Ascending aorta (tissue), 1 donor: ENCODE measurements around a stretch of chr20.

DNA sequence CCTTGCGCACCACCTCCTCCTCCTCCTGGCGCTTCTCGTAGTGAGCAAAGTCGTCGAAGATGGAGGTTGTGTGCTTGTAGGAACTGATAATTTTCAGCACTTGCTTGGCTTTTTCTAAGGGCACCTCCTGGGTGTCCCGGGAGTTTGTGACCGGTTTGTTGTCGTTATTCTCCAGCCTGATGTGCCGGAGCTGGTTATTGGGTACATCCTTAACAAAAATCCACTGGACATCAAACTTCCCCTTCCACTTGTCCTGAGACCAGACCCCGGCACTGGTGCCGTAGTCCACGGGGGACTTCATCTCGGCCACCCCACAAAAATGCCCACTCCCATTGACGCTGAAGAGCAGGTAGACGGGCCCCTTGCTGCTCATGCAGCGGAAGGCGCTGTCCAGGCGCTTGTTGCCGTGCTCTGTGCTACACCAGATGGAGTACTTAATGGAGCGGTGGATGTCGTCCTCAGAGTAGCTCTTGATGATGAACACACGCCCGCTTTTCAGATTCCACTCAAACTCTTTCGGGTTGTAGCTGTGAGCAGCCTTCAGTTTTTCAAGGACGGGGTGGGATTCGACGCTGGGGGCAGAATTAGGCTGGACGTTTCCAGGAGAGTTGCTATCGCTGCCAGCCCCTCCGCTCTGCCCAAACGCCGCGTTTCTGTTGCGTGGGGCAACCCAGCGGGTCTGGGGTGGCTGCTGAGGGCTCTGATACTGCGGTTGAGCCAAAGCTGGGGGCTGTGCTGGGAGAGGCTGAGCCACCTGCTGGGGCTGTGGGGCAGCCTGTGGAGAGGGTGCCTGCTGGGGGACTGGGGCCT lies 13.4 kb downstream of the YTHDF1 start:
- PRO-cap = no peak

GRCh38 chr20:63238411-63239261 lies 2.9 kb downstream of the BIRC7 start:
- PRO-cap = no peak

- PRO-cap = no peak
These were observed 977 bp downstream of the NKAIN4 start for GRCh38 chr20:63252920-63254052.

DNA sequence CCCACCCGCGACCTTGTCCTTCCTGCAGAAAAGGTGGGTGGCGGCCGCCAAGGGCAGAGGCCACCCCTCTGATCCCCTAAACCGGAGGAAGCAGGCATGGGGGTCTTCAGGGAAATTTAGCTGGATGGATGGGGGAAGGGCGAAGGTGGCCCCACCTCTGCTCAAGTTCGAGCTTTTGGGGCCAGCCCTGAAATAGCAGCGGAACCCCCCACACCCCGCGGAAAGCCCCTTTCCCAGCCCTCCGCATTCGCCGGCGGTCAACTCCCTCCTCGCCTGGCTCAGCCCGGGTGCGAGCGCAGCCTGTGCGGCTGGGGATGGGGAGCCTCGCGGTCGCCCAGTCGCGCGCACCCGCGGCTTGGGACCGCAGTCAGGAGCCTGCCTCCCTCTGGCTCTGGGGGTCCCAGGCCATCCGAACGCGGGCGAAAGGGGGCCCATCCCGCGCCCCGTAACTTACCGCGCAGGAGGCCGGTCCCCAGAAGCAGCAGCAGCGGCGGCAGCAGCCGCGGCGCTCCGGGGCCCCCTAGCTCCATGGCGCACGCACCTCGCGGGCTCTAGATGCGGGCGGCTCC lies 429 bp downstream of the CHRNA4 start:
- PRO-cap = no peak

DNA sequence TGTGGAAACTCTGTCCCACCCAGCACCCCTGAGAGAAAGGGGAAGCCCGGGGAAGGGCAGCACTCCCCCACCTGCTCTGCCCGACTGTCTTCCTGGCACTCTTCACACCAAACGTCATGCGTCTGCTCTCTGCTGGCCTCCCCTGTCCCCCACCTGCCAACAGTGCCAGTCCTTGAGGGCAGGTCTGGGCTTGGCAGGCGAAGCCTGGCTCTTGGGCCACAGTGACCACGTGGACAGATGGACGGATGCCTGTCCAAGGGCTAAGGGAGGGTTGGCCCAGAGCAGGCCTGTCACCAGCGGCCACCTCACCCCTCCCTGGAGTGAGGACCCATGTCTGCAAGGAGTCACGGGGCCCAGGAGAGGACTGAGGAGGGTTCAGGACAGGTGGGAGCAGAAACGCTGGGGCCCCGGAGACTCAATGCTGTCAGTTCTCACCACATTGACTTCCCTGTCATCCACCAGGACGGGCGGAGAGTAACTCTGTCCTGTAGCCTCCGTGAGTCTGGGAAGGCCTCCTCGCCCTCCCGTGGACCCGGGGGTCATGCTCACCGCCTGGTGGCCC lies 4.1 kb upstream of the CHRNA4 start:
- PRO-cap = no peak

DNA sequence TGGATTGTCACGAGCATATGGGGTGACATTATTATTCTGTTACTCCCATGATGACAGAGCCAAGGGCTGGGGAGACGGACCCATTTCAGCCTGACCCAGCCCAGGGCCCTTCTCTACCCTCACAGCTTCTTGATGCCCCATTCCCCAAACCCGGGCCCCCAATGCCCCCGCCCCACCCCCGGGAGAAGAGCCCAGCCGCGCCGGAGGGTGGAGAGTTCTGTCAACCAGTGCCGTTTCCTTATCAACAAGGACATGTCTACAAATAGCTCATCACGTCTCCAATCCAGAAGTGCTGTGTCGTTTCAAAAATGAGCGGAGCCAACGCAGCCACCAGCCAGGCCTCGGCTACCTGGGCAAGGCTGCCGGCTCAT lies 9.6 kb upstream of the CHRNA4 start:
- PRO-cap = no peak

DNA sequence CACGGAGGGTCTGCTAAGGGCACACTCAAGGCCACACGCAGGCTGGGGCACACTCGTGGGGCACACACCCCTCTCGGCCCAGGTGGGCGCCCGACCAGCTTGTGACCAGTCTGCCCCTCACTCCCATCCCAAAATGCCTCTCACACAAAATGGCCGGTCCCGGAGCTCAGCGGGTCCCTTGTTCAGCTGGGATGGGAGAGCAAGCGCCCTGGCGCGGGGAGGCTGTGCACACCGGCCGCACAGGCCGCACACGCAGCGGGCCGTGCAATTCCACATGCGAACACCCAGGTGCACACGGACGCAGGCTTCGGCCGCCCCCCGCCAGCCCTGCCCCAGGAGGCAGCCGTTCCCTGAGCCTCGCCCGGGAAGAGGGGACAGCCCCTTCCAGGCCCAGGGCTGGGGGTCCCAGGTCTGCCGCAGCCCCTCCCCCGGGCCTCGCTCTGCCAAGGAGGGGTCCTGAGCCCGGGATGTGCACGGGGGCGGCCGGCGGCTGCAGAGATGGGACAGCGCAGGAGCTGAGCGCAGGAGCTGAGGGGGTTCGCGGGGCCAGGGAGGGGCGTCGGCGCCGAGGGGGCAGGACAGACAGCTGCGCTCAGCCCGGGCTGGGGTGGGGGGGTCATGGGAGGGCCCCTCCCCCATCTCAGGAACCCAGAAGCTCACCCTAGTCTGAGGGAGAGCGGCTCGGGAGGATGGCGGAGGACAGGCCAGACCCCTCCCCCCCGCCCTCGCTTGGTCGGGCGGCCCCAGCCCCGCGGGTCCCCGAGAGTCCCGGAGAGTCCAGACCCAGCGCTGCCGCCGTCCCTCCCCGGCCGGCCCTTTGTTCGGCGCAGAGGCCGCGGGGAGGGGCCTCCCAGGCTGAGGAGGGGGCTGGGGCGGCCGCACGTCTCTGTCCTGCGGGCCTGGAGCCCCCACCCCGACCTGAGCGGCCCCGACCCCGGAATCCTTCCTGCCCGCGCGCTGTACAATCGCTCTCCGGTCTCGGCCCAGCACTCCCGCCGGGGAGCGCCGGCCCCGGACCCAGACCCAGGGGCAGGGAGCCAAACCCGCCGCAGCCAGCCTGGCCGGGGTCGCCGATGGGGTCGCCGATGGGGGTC lies 1.1 kb downstream of the KCNQ2 start:
- PRO-cap = no peak

DNA sequence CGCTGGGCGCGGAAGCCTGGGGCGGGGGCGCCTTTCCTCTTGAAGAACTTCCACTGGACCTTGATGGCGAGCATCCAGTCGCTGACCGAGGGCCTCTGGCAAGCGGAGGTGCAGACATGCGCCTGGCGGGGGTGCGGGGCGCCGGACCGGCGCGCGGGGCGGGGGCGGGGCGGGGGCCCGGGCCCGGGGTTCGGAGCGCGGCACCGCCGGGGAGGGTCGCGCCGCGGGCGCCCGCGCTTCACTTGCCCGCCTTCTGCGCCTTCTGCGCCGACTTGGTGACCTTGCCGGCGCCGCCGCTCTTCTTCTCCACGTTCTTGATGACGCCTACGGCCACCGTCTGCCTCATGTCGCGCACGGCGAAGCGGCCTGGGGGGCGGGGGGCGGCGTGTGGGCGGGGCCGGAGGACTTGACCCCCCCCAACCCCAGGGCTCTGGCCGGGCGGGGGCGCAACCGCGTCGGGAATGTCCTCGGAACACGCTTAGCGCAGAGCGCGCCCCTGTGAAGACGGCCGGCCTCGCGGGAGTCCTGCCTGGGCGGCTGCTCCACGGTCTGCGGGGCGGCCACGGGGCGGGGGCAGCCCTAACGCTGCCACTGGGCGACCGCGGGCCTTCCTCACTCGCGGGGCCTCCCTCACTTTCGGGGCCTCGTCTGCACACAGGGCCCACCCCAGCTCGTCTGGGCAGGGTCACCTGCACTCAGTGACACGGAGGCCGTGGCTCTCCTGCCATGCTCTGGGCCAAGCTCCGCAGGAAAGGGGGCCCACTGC lies 10.6 kb downstream of the EEF1A2 start:
- PRO-cap = no peak

GRCh38 chr20:63527171-63527409 lies 6.5 kb downstream of the PPDPF start:
- PRO-cap = no peak

DNA sequence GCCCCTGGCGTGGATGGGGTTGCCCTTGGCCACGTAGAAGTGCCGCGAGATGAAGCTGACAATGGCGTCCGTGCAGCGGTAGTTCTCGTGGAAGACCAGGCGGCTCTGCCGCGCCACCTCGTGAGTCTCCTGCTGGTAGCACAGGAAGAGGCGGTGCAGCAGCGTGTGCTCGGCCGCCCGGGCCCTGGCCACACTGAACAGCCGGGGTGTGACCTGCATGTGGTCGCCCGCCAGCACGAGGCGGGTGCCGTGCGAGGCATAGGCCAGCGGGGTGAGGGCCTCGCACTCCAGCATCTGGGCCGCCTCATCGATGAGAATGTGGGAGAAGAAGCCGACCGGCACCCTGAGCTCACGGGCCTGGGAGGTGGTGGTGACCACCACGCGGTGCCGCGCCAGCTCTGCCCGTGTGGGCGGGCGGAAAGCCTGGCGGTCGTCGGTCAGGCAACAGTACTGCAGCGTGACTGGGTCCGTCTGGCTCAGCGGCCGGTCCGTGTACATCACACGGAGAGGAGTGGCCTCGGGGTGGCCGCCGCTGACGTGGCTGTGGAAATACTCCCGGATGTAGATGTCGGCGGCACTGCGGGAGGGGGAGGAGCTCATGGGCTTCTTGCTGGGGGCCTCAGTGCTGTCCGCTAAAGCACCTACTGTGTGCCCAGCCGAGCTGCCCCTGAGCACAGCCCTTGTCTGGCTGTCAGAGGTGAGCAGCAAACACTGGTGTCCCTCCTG lies 6.8 kb downstream of the HELZ2 start:
- PRO-cap = no peak

DNA sequence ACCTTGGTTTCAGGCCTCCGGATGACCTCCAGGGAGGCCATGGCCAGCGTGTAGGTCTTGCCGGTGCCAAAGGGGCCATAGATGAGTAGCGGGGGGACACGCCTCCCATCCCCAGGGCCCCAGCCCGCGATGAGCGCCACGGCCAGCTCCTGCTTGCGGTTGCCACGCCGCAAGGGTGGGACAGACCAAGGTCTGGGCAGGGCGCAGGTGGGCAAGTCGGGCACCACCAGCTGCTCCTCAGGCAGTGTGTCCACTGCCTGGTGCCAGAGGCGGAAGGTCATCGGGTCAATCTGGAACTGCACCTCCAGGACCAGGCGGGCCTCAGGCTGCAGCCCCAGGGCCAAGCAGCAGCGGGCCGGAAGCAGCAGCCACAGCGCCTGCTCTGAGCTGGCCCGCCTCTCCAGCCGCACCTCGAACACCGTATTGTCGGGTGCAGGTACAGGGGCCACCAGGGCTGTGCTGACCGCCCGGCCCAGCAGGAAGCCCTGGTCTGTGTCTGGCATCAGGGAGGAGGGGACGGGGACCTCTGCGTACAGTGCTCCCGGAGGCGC lies 5.6 kb downstream of the HELZ2 start:
- PRO-cap = no peak

DNA sequence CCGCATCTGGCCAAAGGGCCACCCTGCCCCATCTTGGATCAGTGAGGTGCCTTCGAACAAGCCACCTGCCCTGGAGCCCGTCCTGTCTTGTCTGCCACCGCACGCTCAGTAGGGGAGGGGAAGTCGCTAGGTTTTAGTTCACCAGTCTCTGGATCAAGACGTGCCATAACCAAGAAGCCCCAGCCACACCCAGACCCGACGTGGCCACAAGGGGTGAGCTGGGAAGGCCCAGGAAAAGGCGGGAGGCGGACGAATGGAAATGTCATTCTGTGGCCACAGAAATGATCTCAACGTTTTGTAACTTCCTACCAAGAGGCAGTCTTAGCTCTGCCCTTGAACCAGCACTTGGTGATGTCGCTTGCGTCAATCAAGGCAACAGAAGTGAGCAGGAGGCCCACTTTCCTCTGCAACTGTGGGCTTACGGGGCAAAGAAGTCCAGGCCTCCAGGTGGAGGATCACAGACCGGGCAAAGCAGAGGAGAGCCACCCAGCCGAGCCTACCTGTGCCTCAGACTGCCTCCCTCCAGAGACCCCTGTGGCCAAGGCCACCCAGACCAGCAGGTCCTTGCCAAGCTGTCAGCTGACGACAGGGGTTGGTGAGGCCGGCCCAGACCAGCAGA lies 14.5 kb downstream of the GMEB2 start:
- PRO-cap = no peak

- PRO-cap = no peak
These were observed 1.4 kb upstream of the GMEB2 start for GRCh38 chr20:63627857-63629078.

DNA sequence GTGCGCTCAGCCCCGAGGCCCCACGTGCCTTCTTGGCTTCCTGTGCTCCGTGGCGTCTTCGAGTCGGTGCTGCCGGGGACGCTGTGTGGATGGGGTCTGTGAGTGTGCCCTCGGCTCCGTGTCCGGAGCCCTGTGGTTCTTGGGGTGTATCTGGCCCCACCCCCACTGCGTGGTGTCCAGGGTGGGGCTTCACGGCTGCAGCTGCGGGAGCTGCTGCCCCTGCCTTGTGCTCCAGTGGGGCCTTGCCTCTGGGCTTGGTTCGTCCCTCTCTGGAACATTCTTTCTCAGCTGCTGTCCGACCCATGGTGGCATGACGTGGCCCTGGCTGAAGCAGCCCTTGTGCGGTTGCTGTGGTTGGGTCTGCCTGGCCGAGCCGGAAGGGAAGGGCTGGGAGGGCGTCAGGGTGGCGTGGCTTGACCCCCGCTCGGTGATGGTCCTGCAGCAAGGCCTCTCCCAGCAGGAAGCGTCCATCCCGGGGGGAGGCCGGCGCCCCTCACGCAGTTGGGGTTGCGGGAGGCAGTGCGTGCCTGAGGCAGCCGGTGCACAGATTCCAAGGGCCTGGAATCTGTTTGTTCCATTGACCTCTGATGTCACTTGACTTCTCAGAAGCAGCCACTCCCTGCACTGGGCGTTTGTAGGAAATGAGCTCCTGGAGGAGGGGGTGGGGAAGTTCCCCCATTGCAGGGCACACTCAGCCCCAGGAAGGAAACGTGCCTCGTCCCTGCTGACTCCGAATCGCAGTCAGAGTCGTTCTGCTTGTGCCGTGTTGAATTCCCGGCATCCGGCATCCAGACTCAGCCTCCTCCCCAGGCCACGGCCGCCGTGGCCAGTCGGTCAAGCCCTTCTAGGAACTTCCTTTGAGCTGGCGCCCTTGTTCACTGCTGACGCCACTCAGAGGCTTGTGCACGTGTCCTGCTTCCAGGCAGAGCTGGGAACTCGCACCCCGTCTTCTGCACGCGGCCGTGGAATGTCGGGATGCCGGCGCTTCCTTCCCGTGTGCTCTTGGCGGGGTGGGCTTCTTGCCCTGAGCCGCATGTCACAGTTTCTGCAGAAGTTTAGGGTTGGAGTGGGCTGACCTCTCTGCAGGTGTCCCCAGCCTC lies 9.8 kb upstream of the TNFRSF6B start:
- PRO-cap = unidirectional peak, plus-strand start at position 955 of the sequence

GRCh38 chr20:63787115-63787753 lies 43.8 kb downstream of the ZBTB46 start:
- PRO-cap = no peak

GRCh38 chr20:63789551-63789898 lies 41.5 kb downstream of the ZBTB46 start:
- PRO-cap = no peak

GRCh38 chr20:63877656-63878150 lies 12.6 kb downstream of the TPD52L2 start:
- PRO-cap = no peak

- PRO-cap = no peak
These were observed 13.2 kb downstream of the TPD52L2 start for GRCh38 chr20:63878151-63878761.

- PRO-cap = no peak
These were observed 13.1 kb upstream of the DNAJC5 start for GRCh38 chr20:63881773-63882358.

GRCh38 chr20:63882648-63883157 lies 12.2 kb upstream of the DNAJC5 start:
- PRO-cap = no peak